HEK293 (cell line): Measurements from ENCODE around the genes ATP5MC1 and UBE2Z.

DNA sequence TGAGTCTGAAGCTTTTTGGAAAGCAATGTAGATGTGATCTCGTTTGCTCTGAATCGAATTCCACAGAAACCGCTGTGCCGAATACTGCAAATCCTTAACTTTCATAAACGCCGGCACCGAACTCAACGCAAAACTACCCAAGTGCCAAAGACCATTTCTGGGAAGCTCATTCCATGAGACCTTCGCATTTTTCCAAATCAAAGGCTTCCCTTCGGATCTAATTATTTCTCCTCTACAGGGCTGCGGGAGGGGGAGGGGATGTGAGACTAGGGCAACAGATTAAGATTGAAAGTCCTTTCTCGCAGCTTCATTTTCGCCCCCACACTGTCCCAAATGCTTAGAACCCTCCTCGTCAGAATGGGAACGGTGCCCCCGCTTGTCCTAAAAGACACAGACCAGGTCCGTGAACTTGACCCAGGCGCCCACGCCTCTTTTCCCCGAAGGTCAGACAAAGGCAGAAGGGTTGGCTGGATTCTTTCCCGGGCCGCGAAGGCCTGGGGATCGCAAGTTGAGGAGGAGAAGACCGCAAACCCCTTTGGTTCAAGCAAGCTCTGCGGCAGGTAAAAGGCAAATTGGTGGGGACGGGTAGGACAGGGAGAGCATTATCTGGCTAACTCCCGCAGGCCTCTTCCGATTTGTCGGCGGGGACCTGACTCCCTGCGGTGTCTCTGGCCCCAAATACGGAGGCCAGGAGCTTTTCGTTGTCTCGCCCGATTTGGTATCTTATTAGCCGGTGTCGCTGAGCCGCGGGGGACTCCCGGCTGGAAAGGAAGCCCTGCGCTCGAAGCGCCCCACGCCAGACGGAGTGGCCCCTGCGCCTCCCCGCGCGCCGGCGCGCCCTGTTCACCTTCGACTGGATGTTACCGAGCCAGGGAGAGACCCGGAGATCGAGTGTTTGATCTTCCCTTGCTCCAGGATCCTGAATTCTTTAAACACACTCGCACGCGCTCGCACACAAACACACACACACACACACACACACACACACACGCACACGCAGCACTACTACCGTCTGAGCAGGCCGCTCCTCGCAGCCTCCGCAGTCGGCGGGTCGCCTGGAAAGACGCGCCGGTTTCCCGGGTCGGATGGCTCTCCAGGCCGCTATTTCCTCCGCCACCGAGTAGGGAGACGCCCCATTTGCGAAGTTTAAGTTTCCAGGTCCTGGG, 3.7 kb downstream of the PRAC1 start:
- PRO-cap = bidirectional peak, plus-strand start at position 2 of the sequence, minus-strand start outside the sequence; bidirectional peak, plus-strand start at position 248 of the sequence, minus-strand start at position 64 of the sequence; bidirectional peak, plus-strand start at position 472 of the sequence, minus-strand start at position 855 of the sequence; bidirectional peak, plus-strand start at position 1,040 of the sequence, minus-strand start outside the sequence
- RRBS, 2 experiments = 15 to 80% methylated on average over 15 of the region's 80 CpGs

GRCh38 chr17:48723300-48724171, 551 bp downstream of the PRAC2 start:
- PRO-cap = bidirectional peak, plus-strand start at chr17:48723693, minus-strand start at chr17:48723599
- RRBS, 2 experiments = 45 to 75% methylated on average over 18 of the region's 47 CpGs

DNA sequence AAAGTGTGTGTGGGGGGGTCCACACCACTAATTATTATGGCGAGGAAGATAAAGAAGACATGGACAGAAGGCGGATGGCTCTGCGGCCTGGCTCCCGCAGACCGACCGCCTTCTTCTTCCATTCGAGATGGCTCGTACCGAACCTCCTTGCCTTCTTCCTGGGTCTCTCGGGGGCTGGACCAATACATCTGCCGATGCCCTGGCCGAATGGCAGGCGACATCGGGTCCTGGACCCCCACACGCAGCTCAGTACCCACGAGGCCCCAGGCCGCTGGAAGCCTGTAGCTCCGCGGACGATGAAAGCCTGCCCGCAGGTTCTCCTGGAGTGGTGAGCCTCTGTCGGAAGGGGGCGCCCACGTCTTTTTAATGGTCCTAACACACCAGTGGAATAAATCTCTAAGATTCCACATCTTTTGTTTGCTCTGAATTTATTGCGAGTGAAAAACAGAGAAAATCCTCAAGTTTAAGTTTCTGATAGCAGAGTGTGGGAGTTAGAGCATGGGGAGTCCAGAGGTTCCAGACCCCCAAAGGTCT, 1.4 kb downstream of the PRAC2 start:
- PRO-cap = no peak
- RRBS, 2 experiments = no CpG with 5 or more reads among the region's 25 CpGs

- PRO-cap = no peak
- RRBS, 2 experiments = no CpG with 5 or more reads among the region's 3 CpGs
Measured at GRCh38 chr17:48811992-48812344, 5.1 kb downstream of the TTLL6 start.

GRCh38 chr17:48832588-48833058, 1.8 kb downstream of the CALCOCO2 start:
- PRO-cap = no peak
- RRBS, 2 experiments = no CpG with 5 or more reads among the region's 2 CpGs

DNA sequence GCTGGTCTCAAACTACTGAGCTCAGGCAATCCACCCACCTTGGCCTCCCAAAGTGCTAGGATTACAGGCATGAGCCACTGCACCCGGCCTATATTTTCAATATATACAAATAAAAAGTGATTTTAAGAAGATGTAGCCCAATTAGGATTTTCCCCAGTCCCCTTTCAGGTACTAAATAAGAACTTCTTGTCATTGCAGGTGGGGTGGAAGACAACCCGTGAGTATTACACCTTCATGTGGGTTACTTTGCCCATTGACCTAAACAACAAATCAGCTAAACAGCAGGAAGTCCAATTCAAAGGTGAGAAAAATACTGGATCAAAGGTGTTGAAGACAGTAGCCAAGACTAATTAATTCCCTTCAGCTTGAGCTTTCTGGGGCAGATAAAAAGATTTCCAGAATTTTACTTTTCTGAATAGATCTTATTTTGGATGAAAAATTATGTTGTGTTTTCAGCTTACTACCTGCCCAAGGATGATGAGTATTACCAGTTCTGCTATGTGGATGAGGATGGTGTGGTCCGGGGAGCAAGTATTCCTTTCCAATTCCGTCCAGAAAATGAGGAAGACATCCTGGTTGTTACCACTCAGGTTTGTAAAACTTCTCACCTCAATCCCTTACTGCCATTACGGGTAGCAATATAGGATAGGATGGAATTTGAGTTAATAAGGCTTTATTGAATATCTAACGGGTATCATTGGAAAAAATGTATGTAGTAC, 17.2 kb downstream of the CALCOCO2 start:
- PRO-cap = no peak
- RRBS, 2 experiments = no CpG with 5 or more reads among the region's 6 CpGs

DNA sequence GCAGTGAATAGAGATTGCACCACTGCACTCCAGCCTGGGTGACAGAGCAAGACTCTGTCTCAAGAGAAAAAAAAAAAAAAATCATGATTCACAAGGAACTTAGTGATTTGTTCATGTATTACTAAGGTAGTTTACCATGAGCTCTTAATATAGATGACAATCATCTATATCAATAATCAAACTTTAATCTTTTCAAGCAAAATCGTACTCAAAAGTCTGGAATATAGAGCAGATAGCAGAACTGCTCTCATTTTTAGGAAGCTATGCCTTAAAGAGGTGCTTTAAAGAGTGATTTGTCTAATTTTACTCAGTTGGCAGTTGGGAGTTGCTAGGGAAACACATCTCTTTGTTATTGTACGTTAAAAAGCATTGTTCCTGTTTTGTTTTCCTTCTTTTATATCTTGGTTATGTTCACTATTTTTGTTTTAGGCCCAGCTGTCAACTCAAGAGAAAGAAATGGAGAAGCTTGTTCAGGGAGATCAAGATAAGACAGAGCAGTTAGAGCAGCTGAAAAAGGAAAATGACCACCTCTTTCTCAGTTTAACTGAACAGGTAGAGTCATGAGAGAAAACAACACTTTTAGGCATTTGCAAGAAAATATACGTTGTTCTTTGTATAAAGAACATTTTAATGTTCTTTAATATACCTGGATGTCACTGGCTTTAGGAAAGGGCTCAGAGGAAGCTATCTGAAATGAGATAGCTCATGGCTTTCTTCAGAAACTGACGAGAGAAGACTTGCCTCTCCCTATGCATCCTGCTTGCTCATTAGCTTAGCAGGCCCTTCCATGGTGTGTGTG, 21.4 kb downstream of the CALCOCO2 start:
- PRO-cap = no peak
- RRBS, 2 experiments = no CpG with 5 or more reads among the region's 4 CpGs

- PRO-cap = bidirectional peak, plus-strand start at chr17:48892839, minus-strand start at chr17:48892302; bidirectional peak, plus-strand start at chr17:48893260, minus-strand start at chr17:48893166
- RRBS, 2 experiments = 2 to 4% methylated on average over 4 of the region's 29 CpGs
Measured at GRCh38 chr17:48892688-48893370, at the start of gene ATP5MC1. Gene ATP5MC1 (plus strand): TSS chr17:48892787.

GRCh38 chr17:48908348-48909517, at the start of gene UBE2Z:
Gene UBE2Z (plus strand): TSS chr17:48908407.
- PRO-cap = bidirectional peak, plus-strand start at chr17:48908407, minus-strand start at chr17:48908302; bidirectional peak, plus-strand start at chr17:48908716, minus-strand start at chr17:48908801; bidirectional peak, plus-strand start at chr17:48908913, minus-strand start at chr17:48909006
- RRBS, 2 experiments = 1% methylated on average over 38 to 53 of the region's 103 CpGs

DNA sequence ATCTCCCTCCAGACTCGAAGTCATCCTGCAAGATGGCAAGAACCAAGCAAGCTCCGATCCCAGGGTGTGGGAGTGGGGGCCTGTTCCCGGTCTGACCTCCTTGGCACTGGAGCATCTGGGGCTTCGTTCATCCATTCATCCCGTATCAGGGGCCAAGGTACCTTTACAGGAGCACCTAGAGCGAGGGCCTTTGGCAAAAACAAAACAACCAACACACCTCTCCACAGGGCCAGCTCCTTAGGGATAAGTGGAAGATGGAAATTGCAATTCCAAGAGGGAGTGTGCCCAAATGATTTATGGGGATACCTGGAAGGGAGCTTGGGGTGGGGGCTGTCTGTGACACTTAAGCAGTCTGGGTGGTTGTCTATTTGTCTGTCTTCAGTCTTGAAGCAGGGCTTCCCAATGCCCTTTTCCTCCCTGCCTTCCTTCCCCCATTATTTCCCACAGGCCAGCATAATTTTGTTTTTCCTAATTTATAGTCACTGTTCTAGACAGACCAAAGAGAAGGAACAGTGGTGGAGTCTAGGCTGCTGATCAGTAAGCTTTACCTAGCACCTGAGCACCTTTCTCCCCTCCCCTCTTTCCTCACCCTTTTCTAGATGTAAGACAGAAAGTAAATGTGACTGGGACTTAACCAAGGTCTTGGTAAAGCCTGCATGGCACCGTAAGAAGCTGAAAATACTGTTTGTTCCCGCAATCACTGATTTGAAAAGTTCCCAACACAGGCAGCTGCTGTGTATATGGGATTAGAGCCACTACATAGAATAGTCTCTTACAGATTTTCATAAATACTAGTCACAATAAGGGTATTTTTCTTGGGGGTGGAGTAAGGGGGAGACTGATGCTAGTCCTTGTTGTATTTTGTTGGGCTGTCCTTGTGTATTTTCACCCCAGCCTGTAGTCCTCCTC, 17.2 kb downstream of the SNF8 start:
- PRO-cap = no peak
- RRBS, 2 experiments = no CpG with 5 or more reads among the region's 8 CpGs

DNA sequence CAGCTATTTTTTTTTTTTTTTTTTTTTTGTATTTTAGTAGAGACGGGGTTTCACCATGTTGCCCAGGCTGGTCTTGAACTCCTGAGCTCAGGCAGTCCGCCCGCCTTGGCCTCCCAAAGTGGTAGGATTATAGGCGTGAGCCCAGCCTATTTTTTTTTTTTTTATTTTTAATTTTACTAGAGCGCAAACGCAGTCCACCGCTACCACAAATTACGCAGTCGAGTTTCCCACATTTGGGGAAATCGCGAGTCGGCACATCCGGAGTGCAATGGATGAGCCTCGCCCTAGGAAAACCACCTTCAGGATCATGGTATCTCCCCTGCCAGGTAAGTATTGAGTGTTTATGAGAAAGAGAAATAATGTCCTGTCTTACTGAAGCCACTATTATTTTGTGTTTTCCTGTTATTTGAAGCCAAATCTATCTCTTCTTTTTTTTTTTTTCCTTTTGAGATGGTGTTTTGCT, 4.6 kb upstream of the SNF8 start:
- PRO-cap = no peak
- RRBS, 2 experiments = no CpG with 5 or more reads among the region's 14 CpGs

DNA sequence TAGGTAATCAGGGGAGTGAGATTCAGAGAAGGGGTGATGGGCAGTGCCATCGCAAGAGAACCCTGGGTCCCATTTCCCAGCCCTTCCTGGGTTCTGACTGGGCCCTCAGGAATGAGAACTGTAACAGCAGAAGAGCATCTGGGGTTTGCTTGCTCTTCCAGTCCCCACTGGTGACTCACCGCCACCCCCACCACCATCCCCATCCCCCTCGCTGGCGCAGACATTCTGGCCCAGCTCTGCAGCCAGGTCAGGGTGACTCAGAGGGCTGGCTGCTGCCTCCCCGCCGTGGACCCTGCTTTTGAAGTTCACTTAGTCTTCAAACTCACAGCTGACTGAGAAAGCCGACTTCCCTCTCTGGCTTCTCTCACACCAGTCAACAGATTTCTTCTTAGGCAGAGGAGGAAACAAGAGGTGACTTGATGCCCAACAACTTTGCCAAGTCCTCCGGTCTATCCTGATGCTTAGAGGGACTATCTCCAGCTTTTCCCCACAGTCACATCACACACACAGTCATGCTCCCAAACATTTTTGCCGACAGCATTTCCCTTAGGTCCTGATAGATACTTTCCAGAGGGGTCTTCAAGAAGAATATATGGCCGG, 4.0 kb upstream of the GIP start:
- PRO-cap = no peak
- RRBS, 2 experiments = no CpG with 5 or more reads among the region's 10 CpGs

GRCh38 chr17:48994460-48994772, 2.8 kb upstream of the IGF2BP1 start:
- PRO-cap = no peak
- RRBS, 2 experiments = no CpG with 5 or more reads among the region's 1 CpG

DNA sequence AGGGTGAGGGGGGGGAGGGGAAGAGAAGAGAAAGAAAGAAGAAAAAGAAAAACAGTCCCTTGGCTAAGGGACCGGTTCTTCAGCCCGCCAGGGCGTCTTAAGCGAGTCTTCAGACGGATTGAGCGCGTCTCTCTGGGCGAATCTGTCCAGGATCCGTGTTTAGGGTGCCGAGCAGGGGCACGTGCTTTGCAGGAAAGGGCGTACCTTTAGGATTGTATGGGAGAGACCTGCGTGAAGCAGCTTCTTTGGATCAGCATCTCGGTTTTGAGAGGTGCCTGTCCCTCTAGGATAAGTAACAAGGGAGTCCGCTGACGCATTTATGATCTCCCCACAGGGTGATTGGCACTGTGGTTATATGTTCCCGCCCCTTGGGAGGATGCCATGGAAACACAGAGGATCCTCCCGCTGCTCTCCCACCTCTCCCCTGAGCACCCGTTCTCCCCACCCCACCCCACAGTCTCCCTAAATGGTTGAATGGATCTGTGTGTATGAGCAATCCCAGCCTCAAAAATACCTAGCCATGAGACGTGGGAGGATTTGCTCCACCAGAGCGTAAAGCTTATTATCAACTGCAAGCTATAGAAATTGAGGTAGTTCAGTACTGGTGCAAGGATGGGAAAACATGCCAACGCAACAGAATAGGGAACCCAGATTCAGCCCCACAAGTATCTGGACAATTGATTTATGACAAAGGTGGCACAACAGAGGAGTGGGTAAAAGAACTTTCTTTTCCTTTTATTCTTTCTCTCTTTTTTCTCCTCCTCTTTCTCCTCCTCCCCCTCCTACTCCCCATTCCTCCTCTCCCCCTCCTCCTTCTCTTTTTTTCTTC, 16.5 kb downstream of the GNGT2 start:
- PRO-cap = bidirectional peak, plus-strand start at position 209 of the sequence, minus-strand start at position 134 of the sequence; bidirectional peak, plus-strand start at position 268 of the sequence, minus-strand start at position 266 of the sequence; unidirectional peak, minus-strand start at position 321 of the sequence
- RRBS, 2 experiments = no CpG with 5 or more reads among the region's 22 CpGs

GRCh38 chr17:49201252-49201585, 9.2 kb downstream of the GNGT2 start:
- PRO-cap = no peak
- RRBS, 2 experiments = no CpG with 5 or more reads among the region's 4 CpGs

DNA sequence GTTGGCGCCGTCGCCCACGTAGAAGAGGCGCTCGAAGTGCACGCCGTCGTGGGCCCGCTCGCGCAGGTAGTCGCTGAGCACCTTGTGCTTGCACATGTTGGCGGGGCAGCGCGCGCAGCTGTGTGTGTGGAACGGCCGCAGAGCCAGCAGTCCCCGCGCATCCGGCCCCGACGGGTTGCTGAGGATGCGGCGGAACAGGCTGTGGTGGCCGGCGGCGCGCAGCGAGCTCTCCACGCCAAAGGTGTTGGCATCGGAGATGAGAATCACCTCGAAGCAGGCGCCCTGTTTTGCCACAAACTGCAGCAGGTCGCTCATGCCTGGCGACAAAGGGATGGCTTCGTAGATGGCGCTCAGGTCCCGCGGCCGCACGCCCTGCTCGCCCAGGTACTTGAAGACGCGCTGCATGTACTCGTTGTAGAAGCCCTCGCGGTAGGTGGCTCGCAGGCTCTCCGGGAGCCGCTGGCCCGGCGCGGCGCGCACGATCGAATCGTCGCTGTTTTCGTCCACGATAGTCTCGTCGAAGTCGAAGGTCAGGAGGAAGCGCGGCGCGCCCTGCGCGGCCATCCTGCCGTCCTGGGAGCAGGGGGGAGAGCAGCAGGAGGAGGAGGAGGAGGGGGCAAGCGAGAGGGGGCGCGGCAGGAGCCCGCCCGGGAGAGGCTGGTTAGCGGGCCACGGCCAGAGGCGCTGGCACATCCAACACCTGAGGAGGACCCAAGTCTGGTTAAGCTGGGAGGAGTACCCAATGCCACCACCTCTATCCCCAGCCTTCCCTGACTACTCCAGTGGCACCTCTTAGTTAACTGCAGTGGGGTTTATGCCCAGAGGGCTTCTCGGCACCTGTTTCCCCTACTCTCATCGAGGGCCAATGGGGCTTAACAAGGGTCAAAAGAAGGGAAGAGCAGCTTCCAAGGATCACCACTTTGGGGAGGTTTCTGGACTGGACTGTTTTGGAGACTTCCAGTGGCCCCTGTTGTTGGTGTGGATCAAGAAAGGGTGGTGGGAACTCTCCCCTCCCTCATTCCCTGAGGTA, 5.8 kb downstream of the PHOSPHO1 start:
- PRO-cap = no peak
- RRBS, 2 experiments = 49 to 74% methylated on average over 5 of the region's 83 CpGs

DNA sequence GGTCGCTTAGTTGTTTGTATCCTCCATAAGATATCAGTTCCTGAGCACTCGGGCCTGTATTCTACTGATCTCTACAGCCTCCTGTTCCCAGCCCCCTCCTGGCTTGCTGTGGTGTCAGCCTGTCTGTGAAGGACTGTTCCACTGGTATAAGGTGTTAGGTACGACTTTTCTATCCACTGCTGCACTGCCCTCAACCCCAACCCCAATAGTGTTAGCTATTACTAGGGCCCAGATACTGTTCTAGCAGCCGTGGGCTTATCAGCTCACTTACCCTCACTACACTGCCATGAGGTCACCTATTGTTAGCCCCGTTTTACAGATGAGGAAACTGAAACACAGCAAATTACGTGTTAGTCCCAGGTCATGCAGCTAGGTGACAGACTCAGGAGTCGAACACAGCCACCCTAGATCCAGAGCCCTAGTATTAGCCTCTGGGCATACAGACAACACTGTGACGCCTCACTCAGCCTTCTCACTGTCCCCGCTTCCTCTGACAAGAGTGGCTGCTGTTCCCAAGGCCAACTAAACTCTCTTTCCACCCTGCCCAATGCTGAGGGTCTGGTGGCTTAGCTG, 25.5 kb upstream of the ZNF652 start:
- PRO-cap = no peak
- RRBS, 2 experiments = no CpG with 5 or more reads among the region's 9 CpGs

DNA sequence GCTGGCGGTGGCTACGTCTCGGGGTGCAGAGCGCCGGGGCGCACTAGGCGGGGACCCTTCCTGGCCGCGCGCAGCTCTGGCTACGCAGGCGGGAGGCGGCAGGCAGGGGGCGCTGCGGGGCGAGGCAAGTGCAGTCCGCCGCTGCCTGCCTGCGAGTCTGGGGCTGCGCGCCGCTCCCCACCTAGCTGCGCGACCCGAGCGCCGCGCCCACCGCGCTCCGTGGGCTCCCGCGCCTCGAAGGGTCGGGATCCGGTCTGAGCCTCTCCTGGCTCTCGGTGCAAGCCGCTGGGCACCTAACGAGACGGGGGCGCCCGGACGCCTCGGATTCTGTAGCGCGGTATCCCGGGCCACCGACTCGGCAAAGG, 1.4 kb downstream of the NGFR start:
- PRO-cap = unidirectional peak, plus-strand start at position 133 of the sequence
- RRBS, 2 experiments = 1% methylated on average over 12 to 14 of the region's 49 CpGs

DNA sequence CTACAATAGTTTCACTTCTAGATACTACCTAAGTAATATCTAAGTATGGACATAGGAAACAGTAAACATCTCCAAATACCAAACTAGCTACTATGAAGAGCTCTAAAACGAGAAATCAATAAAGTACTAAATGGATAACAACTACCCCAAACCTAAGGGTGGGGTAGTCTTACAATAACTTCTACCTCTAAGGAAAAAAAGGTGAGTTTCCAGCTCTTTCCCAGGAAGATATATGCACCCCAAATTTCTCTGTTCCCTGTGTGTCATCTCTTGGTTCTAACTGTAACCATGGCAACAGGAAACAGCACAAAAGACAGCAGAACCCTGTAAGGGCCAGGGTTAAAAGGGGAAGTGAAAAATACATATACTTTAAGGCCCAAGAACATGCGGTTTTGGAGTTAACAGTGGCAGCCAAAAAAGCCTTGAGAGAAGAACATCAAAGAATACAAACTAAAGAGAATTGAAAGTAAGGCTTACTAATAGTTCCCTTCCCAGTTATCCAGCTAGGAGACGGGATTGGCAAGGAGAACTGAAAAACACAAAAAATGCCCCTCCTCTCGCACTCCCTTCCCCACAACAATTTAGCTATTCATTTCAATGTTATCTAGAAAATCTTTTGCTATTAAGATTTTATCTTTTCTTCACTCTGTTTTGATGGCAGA, 1.7 kb downstream of the SPOP start:
- PRO-cap = no peak
- RRBS, 2 experiments = no CpG with 5 or more reads among the region's 4 CpGs

DNA sequence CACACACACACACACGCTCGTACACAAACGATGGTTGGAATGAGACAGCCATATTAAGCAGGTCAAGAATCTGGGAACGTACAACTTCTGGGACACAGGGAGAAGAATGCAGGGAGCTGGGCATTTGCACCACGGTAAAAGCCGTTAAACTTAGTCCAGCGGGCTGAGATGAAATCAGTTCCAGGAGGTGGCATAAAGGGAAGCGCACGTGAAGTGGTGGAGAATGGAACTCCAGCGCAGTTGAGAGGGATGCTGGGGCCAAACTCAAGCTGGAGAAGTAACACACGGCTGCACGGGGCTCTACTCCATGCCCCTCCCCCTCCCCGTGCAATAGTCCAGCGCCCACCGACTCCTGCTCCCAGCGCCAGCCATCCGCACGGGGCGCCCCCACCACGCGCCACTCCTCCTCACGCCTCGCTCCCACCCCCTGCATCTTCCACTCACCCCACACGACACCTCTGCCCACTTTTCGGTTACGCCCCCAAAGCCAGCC, 736 bp downstream of the FAM117A start:
- PRO-cap = unidirectional peak, plus-strand start at position 177 of the sequence
- RRBS, 2 experiments = no CpG with 5 or more reads among the region's 26 CpGs